Cardiac septum (tissue), 1 donor: ENCODE results near the genes WSB2 and SUDS3.

GRCh38 chr12:116539139-116539658 is 20.0 kb upstream of the MAP1LC3B2 start:
- PRO-cap = no peak

- PRO-cap = no peak
Measured at GRCh38 chr12:116539659-116540635, 19.2 kb upstream of the MAP1LC3B2 start.

- PRO-cap = unidirectional peak, plus-strand start at chr12:116559259
Measured at GRCh38 chr12:116558810-116559312, 320 bp upstream of the MAP1LC3B2 start.

GRCh38 chr12:116594509-116594780 is 35.3 kb downstream of the MAP1LC3B2 start:
- PRO-cap = no peak

DNA sequence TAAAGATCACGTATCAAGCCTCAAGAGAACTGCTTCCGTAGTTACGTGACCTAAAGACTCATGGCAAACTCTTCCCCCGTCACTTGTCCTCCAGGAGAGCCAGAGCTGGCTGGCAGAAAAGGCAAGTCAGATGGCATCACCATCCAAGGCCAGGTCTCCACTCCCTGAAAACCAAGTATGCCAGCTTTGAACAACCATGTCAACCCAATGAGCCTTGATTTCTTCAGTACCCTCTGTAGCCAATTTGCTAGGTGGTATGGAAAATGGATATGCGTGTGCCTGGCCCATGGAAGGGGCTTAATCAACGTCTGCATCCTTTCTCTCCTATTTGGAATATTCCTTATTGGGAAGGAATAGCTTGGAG is 40.8 kb downstream of the MAP1LC3B2 start:
- PRO-cap = unidirectional peak, plus-strand start at position 82 of the sequence

DNA sequence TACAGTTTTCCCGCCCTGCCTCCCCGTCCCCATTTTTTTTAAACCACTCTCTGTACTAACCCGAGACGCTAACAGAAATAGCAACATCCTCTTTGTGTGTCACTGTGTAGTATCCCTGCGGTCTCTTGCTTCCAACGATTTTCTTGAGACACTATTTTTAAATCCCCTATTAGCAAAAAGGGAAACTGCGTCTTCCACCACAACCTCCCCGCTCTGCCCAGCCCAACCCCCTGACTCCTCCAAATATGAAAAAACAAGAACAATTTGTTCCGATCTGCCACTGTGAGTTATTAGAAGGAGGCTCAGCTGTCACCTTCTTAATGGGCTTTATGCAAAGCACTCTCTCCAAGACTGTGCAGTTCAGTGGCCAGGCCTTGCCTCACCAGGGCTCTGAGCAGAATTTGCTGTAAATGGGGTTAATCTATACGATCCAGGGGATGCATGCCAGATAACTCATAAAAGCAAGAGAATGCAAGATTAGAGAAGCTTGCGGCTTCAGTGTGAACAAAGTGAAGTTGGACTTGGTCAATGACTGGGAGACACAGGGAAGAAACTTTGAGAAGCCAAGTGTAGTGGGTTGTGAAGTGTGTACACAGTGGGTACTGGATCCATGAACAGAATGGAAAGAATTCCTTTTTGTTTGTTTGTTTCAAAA is 76.4 kb downstream of the MAP1LC3B2 start:
- PRO-cap = no peak

GRCh38 chr12:116662463-116663404 is 75.1 kb downstream of the SPRING1 start:
- PRO-cap = no peak

GRCh38 chr12:117014040-117014832 is 85.0 kb downstream of the TESC start:
- PRO-cap = no peak

GRCh38 chr12:117063109-117064103 is 35.8 kb downstream of the TESC start:
- PRO-cap = no peak

DNA sequence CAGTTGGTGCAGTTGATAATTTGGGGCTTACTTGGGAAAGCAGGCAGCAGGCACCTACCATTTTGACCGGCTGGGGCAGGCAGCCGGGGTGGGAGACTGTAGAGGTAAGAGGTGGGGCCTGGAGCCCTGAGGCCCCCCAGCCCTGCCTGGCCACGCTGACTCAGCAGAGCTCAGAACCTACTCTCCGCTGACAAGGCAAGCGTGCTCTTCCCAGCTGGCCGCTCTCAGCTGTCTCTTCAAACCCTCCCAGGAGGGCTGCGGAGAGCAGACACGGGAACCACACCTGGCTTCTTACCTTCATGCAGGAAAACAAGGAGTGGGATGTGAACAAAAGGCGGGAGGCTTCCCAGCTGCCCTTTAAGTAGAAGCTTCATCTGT is 12.5 kb upstream of the TESC start:
- PRO-cap = no peak

- PRO-cap = no peak
Measured at GRCh38 chr12:117189634-117190131, 587 bp downstream of the FBXO21 start.

DNA sequence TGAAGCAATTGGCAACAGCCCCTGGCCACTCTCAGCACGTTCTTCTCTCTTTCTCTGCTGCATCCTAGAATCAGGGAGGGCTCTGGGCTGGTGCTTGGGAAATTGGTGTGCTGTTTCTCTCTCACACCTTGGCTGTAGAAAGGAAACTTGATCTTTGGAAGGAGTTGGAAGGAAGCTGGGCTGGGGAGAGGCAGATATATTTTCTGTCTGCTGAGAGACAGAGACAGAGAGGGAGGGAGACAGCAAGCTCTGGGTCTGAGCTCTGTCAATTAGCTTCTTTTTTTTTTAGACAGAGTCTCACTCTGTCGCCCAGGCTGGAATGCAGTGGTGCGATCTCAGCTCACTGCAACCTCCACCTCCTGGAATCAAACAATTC is 27.3 kb downstream of the NOS1 start:
- PRO-cap = no peak

DNA sequence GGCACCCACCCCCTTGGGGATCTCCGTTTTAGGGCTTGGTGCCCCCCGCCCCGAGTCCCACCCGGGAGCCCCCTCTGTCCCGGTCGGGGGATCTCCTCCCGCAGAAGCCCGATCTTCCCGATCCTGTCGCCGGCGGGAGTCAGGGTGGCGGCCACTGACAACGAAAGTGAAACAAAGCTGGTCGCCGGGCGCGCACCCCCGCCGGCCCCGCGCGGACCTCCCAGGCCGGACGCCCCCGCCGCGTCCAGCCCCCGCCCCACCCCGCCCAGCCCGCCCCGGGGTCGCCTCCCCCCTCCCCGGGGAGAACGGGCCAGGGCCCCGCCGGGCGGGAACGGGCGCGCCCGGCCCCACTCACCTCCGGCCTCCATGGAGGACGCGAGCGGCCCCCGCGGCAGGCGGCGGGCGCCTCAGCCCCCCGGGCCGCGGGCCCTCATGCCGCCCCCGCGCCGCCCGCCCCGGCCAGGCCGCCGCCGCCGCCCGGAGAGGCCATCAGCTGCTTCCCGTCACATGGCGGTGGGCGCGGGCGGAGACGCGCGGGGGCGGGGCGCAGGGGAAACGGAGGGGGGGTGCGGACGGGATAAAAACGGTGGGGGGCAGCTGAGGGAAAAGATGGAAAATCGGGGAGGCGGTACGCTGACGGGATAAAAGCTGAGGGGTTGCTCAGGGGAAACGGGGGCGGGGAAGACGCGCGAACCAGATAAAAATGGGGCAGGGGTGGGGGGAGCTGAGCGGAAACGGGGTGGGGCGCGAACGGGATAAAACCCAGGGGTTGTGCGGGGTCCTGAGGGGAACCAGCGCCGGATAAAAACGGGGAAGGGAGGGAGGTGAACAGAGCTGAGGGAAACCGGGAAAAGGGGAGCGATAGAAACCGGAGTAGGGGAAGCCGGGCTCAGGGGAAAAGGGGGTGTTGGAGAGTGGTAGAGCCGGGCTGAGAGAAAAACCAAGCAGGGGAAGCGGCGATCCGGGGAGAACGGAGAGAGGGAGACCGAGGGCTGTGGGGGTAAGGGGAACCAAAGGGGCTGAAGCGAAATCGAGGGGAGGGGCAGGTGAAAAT is at the start of gene WSB2:
Gene WSB2 (minus strand): TSS at position 499 of the 1,054 bp plus-strand sequence.
- PRO-cap = bidirectional peak, plus-strand start at position 302 of the sequence, minus-strand start at position 168 of the sequence; bidirectional peak, plus-strand start at position 605 of the sequence, minus-strand start at position 368 of the sequence

GRCh38 chr12:118245843-118246615 is 110.1 kb downstream of the PEBP1 start:
- PRO-cap = no peak

- PRO-cap = bidirectional peak, plus-strand start at chr12:118376555, minus-strand start at chr12:118376273
Measured at GRCh38 chr12:118376352-118377368, at the start of gene SUDS3. Gene SUDS3 (plus strand): TSS chr12:118376555.

GRCh38 chr12:118389757-118390736 is 13.7 kb downstream of the SUDS3 start:
- PRO-cap = no peak

DNA sequence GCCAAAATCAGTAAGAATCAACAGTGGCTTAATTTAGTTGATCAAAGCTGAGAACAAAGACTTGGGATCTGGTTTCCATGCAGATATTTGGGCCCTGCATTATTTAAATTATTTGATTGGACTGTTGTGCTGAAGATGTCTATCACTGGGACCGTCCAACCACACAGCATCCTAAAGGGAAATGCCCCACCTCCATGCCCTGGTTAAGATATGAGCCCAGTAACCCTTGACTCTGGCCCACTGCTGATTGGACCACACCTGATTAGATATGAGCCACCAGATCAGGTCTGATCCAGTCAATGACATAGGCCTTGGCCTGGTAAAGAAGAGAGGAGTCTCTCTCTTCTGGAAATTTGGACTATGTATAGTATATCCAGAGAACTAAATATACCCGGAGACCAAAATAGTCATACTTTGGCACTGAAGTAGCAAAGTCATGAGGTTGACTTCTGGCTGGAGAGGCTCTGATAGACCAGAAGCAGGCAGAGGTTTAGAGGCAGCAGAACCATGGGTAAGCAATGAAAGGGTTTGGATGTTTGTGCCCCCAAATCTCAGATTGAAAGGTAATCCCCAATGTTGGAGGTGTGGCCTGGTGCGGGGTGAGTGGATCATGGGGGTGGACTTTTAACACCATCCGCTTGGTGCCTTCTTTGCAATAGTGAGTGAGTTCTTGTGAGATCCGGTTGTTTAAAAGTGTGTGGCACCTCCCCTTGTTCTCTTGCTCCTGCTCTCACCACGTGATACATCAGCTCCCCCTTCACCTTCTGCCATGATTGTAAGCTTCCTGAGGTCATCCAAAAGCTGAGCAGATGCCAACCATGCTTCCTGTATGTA is 68.4 kb downstream of the HSPB8 start:
- PRO-cap = bidirectional peak, plus-strand start at position 475 of the sequence, minus-strand start at position 182 of the sequence; unidirectional peak, minus-strand start at position 689 of the sequence

DNA sequence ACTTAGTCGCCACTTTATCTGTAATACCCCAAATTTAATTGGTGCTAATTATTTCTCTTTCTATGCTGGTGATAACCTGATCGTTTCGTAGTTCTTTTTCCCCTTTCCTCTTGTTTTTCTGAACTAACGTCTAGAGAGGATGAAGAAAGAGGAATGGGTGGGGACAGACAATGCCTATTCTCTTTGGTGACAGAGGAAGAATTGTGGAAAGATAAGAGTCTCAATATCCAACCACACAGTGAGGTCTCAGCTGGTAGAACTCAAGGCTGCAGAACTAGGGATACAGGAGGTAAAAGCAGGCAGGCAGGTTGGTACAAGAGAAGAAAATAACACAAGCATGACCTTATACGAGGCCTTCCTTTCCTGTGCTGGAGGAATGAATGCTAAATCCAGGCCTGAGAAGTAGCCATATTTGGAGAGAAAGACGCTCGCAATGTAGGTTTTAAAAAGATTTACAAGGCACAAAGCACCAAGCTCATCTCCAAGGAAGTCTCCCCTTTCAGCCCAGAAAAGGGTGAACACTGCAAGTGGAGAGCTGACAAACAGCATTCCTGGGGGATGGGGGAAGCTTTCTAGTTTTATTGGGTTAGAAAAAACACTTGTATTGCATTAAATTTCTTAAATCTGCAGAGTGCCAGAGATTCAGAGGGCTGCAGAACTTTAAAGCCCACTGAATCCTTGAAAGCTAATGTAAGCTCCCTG is 34.4 kb downstream of the CCDC60 start:
- PRO-cap = no peak

GRCh38 chr12:119615824-119616480 is 22.4 kb downstream of the TMEM233 start:
- PRO-cap = no peak

- PRO-cap = no peak
Measured at GRCh38 chr12:119683230-119684139, 15.6 kb downstream of the PRKAB1 start.